Liver (tissue), 9 donors: ENCODE measurements around a stretch of chr2.

- PRO-cap, 5 experiments: peak in 4 of 5 experiments; most common plus-strand start chr2:11389913 (in 1); most common minus-strand start chr2:11390028 (in 3)
- RAMPAGE, long total RNA, 2 experiments: no peak in any of the 2 experiments
- RRBS: no CpG with 5 or more reads among the region's 12 CpGs
Observed at GRCh38 chr2:11389820-11390315, 45.4 kb upstream of the ROCK2 start.

GRCh38 chr2:11405860-11406619, 59.9 kb downstream of the E2F6 start:
- PRO-cap, 5 experiments: no peak in any of the 5 experiments
- RAMPAGE, long total RNA, 2 experiments: no peak in any of the 2 experiments
- RRBS: 67% methylated on average over 4 of the region's 13 CpGs

- PRO-cap, 5 experiments: peak in 2 of 5 experiments; most common plus-strand start chr2:11863958 (in 1)
- RAMPAGE, long total RNA, 2 experiments: no peak in any of the 2 experiments
- RRBS: no CpG with 5 or more reads among the region's 11 CpGs
Observed at GRCh38 chr2:11863594-11864339, 117.3 kb downstream of the LPIN1 start.

GRCh38 chr2:12007280-12007625, 260.8 kb downstream of the LPIN1 start:
- PRO-cap, 5 experiments: peak in 1 of 5 experiments; most common plus-strand start chr2:12007500 (in 1)
- RAMPAGE, long total RNA, 2 experiments: no peak in any of the 2 experiments

DNA sequence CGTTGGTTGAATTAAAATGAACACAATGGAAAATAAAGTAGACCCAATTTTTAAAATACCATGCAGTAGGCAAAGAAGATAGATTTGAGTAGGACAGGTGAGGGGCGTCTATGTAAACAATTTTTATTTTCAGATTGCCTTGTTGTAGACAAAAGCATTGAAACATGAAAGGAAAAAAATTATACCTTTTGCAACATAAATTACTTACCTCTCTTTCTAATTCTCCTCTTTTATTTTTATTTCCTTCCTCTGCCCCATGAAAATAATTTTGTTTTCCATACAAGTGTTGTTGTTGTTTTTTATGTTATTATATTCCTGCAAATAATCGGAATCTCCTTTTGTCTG, 344.4 kb downstream of the LPIN1 start:
- PRO-cap, 5 experiments: peak in 3 of 5 experiments; most common plus-strand start position 81 of the sequence (in 3)
- RAMPAGE, long total RNA, 2 experiments: no peak in any of the 2 experiments
- RRBS: no CpG with 5 or more reads among the region's 3 CpGs

GRCh38 chr2:12710225-12710945, 6.4 kb upstream of the TRIB2 start:
- PRO-cap, 5 experiments: no peak in any of the 5 experiments
- RAMPAGE, long total RNA, 2 experiments: no peak in any of the 2 experiments
- RRBS: no CpG with 5 or more reads among the region's 5 CpGs

- PRO-cap, 5 experiments: no peak in any of the 5 experiments
- RAMPAGE, long total RNA, 2 experiments: no peak in any of the 2 experiments
- RRBS: no CpG with 5 or more reads among the region's 5 CpGs
Observed at GRCh38 chr2:12788383-12788978, 71.7 kb downstream of the TRIB2 start.

- PRO-cap, 5 experiments: peak in 4 of 5 experiments; most common plus-strand start chr2:12819462 (in 4); most common minus-strand start chr2:12819203 (in 3)
- RAMPAGE, long total RNA, 2 experiments: no peak in any of the 2 experiments
- RRBS: no CpG with 5 or more reads among the region's 6 CpGs
Observed at GRCh38 chr2:12818822-12819677, 102.3 kb downstream of the TRIB2 start.

GRCh38 chr2:12824824-12824993, 108.0 kb downstream of the TRIB2 start:
- PRO-cap, 5 experiments: no peak in any of the 5 experiments
- RAMPAGE, long total RNA, 2 experiments: no peak in any of the 2 experiments
- RRBS: no CpG with 5 or more reads among the region's 4 CpGs

- PRO-cap, 5 experiments: no peak in any of the 5 experiments
- RAMPAGE, long total RNA, 2 experiments: no peak in any of the 2 experiments
- RRBS: no CpG with 5 or more reads among the region's 5 CpGs
Observed at GRCh38 chr2:15669692-15669922, 77.9 kb downstream of the DDX1 start.

GRCh38 chr2:15734949-15735372, 143.3 kb downstream of the DDX1 start:
- PRO-cap, 5 experiments: no peak in any of the 5 experiments
- RAMPAGE, long total RNA, 2 experiments: no peak in any of the 2 experiments
- RRBS: no CpG with 5 or more reads among the region's 3 CpGs

DNA sequence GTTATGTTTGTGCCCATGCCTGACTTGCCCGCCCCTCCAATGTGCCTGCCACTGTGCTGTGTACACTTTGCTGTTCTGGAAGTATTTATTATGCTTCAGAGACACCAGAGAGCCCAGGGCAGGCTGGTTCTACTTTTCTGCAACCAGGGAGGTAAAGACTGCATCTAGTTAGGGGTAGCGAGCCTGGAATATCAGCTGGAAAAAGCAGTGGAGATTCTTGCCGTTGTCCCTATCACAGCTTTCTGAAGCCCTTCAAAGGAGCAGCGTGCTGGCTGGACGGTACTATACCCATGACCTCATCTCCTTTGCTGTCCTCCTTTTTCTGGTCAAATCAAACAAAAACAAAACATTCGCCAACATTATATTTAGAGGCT, 158.1 kb downstream of the DDX1 start:
- PRO-cap, 5 experiments: no peak in any of the 5 experiments
- RAMPAGE, long total RNA, 2 experiments: no peak in any of the 2 experiments
- RRBS: no CpG with 5 or more reads among the region's 6 CpGs

DNA sequence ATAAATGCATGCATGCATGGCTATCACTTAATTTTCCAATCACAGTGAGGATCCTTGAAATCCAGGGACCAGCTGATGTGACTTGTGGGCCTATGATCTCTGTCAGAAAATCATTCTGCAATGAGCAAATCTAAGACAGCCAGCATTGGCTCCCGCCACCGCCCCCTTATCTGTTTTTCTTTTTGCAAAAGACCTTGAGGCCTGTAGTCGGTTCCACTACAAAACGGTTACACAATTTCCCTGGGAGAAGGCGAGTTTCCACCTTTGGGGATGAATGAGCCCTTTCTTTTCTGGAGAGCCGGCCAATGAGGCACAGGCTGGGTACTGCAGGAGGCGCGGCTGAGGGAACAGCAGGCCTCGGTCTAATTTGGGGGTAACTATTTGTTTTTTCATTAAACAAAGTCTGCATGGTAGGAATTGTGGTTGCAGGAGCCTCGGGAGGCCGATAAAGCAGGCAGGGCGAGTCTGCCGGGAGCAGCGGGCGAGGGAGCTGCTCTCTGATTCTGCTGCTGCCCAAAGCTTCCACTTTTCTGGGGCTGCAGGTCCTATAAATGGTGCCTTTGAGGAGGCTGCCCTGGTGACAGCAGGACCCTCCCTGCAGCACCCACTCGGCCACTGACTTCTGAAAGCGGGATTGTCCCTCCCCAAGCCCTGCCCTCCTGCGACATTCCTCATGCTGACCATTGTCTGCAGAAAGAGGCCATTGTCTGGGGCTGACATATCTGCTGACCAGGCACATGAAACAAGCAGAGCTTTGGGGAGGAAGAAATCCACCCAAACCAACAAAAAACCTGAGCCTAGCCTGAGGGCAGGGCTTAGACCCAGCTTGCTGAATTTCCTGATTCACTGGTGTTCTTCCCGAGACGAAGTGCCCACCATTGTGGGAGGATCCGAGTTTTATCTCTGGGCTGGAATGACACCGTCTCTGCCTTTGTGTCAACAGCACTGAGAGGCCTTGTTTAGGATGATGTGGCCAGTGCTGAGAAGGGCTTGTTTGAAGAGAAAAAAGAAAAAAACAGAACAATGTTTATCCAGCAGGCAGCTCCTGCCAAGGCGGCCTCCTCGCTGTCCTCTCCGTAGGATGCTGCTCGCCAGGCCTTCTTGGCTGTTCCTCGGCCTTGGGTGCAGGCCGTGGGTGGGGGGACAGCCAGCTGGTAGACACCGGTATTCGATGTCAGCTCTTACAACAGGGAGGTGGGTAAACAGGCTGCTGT, 129.6 kb downstream of the MYCN start:
- PRO-cap, 5 experiments: no peak in any of the 5 experiments
- RAMPAGE, long total RNA, 2 experiments: no peak in any of the 2 experiments
- RRBS: no CpG with 5 or more reads among the region's 30 CpGs

DNA sequence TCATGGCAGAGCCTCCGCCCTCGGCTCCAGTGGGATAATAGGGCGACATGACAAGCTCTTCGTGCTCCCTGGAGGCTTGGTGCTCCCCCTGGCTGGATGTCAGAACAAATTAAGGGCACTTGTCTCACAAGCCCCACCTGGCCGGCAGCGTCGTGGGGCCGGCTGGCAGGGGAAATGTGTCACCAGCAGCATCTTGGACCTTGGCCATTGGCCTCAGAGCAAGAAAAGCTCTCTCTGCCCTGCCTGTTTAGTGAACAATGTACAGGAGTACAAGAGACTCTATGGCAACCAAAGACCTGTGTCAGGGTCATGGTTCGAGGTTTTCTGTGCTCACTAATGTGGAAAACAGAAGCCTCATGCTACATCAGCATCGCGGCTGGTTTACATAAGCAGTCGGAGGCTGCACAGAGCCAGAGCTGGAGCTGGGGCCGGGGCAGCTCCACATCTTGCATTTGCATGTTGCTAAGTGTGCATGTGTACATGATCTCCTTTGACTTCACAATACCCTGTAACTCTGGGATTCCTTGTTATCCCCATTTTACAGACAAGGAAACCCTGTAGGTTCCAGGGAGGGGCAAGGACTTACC, 153.8 kb downstream of the MYCN start:
- PRO-cap, 5 experiments: no peak in any of the 5 experiments
- RAMPAGE, long total RNA, 2 experiments: no peak in any of the 2 experiments
- RRBS: no CpG with 5 or more reads among the region's 13 CpGs

DNA sequence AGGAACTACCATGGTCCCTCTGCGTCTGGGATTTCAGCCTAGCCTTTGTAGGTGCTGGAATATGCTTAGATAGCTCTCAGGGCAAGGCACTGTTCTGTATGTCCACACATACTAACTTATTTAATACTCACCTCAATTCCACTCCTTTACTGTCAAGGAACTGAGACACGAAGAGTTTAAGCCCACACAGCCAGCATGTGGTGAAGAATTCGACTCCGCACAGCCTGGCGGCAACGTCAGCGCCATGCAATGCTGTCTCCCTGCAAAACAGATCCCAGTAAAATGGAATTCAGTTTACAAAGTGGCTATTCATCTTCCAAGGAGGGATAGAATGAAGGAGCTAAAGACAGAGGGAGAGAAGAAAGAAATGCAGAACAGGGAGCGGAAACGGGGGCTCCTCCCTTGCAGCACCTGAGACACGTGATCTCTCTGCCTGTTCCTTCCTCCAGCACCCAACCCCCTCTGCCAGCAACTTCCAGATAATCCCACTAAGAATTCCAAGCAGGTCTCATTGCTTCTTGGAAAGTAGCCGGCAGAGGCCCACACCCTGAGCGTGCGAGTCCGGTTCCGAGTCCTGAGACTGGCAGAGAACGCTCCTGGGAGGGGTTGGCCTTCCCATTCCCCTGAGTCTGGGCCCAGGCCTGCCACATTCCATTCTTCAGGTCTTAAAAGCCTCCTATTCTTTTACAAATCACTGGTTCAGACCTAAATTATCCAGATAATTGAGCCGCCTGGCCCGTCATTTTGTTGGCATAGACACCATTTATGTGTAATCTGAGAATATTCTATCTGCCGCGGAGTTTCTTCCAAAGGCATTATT, 165.1 kb downstream of the MYCN start:
- PRO-cap, 5 experiments: no peak in any of the 5 experiments
- RAMPAGE, long total RNA, 2 experiments: no peak in any of the 2 experiments
- RRBS: no CpG with 5 or more reads among the region's 20 CpGs

GRCh38 chr2:16215803-16216495, 275.6 kb downstream of the MYCN start:
- PRO-cap, 5 experiments: no peak in any of the 5 experiments
- RAMPAGE, long total RNA, 2 experiments: no peak in any of the 2 experiments
- RRBS: no CpG with 5 or more reads among the region's 17 CpGs

GRCh38 chr2:16507886-16508429, 157.7 kb downstream of the CYRIA start:
- PRO-cap, 5 experiments: peak in 1 of 5 experiments; most common minus-strand start chr2:16508327 (in 1)
- RAMPAGE, long total RNA, 2 experiments: no peak in any of the 2 experiments
- RRBS: 8% methylated on average over 11 of the region's 43 CpGs

DNA sequence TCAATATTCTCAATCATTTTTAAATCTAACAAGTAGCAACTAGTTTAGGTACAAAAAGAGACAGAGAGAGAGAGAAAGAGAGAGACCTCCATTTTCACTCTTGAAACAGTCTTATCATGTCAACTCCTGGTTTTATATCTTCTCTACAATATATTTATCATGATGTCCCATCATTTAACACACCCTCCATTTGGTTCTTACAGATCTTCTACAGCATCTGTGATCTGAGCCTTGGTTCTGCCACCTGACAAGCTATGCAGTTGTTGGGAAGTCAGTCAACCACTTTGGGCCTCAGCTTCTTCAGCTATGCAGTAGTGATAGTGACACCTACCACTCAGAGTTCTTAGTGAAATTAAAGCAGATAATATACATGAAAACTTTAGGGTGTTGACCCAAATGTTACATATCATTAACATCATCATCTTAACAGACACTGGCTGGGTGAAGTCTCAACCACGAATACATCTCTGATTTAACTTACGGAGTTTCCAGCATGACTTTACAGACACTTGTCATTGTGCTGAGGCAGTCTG, 105.1 kb downstream of the CYRIA start:
- PRO-cap, 5 experiments: peak in 5 of 5 experiments; most common minus-strand start position 252 of the sequence (in 5)
- RAMPAGE, long total RNA, 2 experiments: no peak in any of the 2 experiments
- RRBS: no CpG with 5 or more reads among the region's 2 CpGs

GRCh38 chr2:16602985-16604028, 62.3 kb downstream of the CYRIA start:
- PRO-cap, 5 experiments: no peak in any of the 5 experiments
- RAMPAGE, long total RNA, 2 experiments: no peak in any of the 2 experiments
- RRBS: no CpG with 5 or more reads among the region's 10 CpGs

- PRO-cap, 5 experiments: no peak in any of the 5 experiments
- RAMPAGE, long total RNA, 2 experiments: no peak in any of the 2 experiments
- RRBS: 3% methylated on average over 3 of the region's 19 CpGs
Observed at GRCh38 chr2:16608677-16609387, 56.8 kb downstream of the CYRIA start.